ENCODE measurements around a stretch of chr5.

- PRO-cap, 2 experiments = no peak in any of the 2 experiments
Observed at GRCh38 chr5:143031639-143032425, 261.7 kb downstream of the ARHGAP26 start.

- PRO-cap, 2 experiments = no peak in any of the 2 experiments
Observed at GRCh38 chr5:143057619-143057850, 287.4 kb downstream of the ARHGAP26 start.

- PRO-cap, 2 experiments = no peak in any of the 2 experiments
Observed at GRCh38 chr5:143213789-143214207, 189.7 kb downstream of the NR3C1 start.

- PRO-cap, 2 experiments = no peak in any of the 2 experiments
Observed at GRCh38 chr5:143279414-143280428, 123.8 kb downstream of the NR3C1 start.

GRCh38 chr5:143346817-143347275, 56.6 kb downstream of the NR3C1 start:
- PRO-cap, 2 experiments = no peak in any of the 2 experiments

- PRO-cap, 2 experiments = peak in 1 of 2 experiments; most common plus-strand start chr5:143400683 (in 1); most common minus-strand start chr5:143400682 (in 1)
Observed at GRCh38 chr5:143399957-143401081, 3.2 kb downstream of the NR3C1 start.

- PRO-cap, 2 experiments = no peak in any of the 2 experiments
Observed at GRCh38 chr5:145493134-145493634, 342.0 kb downstream of the PRELID2 start.

GRCh38 chr5:145965577-145966335, 29.4 kb downstream of the SH3RF2 start:
- PRO-cap, 2 experiments = no peak in any of the 2 experiments

DNA sequence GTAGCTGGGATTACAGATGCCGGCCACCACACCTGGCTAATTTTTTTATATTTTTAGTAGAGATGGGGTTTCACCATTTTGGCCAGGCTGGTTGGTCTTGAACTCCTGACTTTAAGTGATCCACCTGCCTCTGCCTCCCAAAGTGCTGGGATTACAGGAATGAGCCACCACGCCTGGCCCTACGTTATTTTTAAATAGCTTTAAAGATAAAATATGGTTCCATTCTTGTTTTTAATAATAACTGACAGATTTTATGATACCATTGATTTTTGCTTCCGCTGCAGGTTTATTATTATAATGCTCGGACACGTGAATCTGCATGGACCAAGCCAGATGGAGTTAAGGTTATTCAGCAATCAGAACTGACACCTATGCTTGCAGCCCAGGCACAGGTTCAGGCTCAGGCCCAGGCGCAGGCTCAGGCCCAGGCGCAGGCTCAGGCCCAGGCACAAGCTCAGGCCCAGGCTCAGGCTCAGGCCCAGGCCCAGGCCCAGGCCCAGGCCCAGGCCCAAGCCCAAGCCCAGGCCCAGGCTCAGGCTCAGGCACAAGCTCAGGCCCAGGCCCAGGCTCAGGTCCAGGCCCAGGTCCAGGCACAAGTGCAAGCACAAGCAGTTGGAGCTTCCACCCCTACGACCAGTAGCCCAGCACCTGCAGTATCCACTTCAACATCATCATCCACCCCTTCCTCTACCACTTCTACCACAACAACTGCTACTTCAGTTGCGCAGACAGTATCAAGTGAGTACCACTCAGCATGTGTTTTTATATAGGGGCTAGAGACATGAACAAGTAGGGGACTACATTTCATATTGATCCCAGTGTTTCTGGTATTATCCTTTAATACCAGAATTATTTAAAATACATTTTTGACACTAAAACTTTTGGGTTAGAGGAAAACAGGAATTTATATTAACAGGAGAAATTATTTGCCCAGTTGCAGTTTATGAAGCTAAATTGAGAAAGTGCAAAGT, 11.8 kb downstream of the TCERG1 start:
- PRO-cap, 2 experiments = no peak in any of the 2 experiments

DNA sequence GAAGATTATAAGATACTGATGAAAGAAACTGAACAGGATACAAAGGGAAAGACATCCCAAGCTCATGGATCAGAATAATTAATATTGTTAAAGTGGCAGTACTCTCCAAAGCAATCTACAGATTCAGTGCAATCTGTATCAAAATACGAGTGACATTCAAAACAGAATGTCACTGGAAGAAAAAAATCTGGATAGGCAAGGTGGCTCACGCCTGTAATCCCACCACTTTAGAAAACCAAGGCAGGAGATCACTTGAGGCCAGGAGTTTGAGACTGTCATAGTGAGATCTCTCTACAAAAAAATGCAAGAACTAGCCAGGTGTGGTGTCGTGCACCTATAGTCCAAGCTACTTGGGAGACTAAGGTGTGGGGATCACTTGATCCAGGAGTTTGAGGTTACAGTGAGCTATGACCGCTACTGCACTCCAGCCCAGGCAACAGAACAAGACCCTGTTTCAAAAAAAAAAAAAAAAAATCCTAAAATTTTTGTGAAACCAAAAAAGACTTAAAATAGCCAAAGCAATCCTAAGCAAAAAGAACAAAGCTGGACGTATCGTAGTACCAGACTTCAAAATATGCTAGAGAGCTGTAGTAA, 28.6 kb downstream of the GPR151 start:
- PRO-cap, 2 experiments = no peak in any of the 2 experiments

- PRO-cap, 2 experiments = no peak in any of the 2 experiments
Observed at GRCh38 chr5:146751640-146752307, 126.8 kb downstream of the PPP2R2B start.

DNA sequence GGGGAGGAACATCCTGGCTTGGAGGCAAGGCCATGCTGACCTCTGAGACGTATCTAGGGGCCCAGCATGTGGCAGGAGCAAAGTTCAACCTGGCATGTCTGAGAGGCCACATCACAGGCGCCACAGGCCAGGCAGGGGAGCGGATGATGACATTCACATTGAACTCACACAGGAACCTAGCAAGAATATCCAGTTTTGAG, 64.3 kb upstream of the STK32A start:
- PRO-cap, 2 experiments = no peak in any of the 2 experiments

DNA sequence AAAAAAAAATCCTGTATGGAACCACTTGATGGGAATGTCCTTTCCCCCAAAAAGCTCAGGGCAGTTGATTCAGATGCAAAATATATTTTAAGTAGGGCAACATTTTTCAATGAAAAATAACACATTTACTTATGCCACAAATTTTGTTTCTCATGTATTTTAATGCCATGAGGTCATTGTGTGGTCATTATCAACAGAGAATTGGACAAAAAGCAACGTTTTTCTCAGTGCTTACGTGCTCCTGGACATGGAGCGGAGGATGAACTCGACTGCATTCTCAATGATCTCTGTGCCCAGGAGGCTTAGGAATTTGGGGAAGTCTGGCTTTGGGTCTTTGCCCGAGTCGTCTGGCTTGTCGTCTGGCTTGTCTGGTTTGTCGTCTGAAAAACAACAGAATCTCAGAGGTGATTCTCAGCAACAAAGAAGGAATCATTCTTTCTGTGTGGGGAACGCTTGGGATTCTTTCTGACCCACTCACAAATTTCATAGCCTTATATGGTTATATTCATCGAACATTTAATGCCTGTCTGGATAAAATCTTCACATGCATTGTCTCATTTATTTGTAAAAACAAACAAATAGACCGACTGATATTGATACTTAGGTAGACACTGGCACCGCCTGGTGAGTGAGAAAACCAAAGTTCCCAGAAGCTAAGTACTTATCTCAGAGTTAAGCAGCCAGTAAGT, 4.8 kb downstream of the C5orf46 start:
- PRO-cap, 2 experiments = no peak in any of the 2 experiments

DNA sequence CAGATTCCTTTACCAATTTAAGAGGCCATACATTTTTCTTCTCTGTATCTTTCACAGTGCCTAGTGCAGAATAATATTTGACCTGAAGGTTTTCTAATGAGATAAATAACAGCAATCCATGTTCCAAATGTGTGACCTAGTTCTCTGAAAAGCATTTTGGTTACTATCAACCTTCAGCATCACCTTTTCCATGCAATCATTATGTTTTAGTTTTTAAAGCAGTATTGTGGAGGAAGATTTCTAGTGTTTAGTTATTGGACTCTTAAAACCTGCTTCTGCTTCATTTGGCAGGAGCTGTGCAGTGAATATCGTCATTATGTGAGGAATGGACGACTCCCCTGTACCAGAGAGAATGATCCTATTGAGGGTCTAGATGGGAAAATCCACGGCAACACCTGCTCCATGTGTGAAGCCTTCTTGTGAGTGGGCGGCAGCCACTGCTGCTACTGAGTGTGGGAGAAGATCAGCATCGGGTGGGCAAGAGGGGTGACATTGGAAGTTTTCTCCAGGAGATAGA, 47.8 kb downstream of the SPINK5 start:
- PRO-cap, 2 experiments = no peak in any of the 2 experiments

DNA sequence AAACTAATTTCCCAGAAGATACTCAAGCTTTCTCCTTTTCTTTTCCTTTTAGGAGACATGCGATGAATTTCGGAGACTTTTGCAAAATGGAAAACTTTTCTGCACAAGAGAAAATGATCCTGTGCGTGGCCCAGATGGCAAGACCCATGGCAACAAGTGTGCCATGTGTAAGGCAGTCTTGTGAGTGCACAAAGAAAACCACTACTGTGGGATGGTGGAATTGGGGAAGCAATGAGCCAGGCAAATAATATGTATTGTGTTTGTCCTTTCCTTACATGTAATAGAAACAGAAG, 50.5 kb downstream of the SPINK5 start:
- PRO-cap, 2 experiments = no peak in any of the 2 experiments

GRCh38 chr5:148829799-148830411, 3.5 kb downstream of the ADRB2 start:
- PRO-cap, 2 experiments = no peak in any of the 2 experiments

GRCh38 chr5:149135391-149135839, 5.9 kb upstream of the ABLIM3 start:
- PRO-cap, 2 experiments = no peak in any of the 2 experiments

- PRO-cap, 2 experiments = no peak in any of the 2 experiments
Observed at GRCh38 chr5:149259706-149260721, 11.6 kb upstream of the AFAP1L1 start.

DNA sequence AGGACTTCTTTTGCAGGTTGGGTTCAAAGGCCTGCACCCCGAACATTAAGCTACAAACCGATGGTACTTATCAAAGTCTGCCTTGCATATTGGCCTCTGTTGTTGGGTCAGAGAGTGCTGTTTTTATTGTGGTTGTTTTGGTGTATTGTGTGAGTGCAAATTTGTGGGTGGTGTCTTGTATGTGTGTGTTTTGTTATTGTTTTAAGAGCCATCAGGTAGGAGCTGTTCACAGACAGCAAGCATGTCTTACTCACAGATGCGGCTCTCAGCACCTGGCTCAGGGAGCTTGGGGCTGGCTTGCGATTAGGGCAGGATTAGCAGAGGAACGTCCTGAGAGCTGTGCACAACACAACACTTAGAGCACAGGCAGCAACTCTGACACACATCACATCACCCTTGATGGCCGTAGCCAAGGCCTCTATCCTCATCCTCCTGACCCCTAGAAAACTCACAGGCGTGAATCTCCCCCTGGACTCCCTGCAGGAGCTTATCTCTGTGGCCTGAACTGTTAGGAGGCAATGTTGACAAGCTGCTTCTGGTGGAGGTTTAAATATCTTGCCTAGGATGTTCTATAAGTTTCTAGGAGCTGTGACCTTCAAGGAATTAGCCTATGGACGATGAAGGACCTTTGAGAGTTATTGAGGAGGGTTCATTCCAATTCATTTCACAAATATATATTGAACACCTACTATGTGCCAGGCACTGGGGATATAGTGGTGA, 7.1 kb upstream of the IL17B start:
- PRO-cap, 2 experiments = no peak in any of the 2 experiments

GRCh38 chr5:149419551-149419817, 40.4 kb upstream of the IL17B start:
- PRO-cap, 2 experiments = no peak in any of the 2 experiments